CD14-positive monocyte (primary cell): Measurements from ENCODE around the genes WDR33 and UGGT1.

GRCh38 chr2:127076496-127077612 is 30.1 kb downstream of the BIN1 start:
- CAGE, long polyA plus RNA = no peak

GRCh38 chr2:127080288-127081443 is 26.3 kb downstream of the BIN1 start:
- CAGE, long polyA plus RNA = no peak

GRCh38 chr2:127085055-127085661 is 21.8 kb downstream of the BIN1 start:
- CAGE, long polyA plus RNA = no peak

DNA sequence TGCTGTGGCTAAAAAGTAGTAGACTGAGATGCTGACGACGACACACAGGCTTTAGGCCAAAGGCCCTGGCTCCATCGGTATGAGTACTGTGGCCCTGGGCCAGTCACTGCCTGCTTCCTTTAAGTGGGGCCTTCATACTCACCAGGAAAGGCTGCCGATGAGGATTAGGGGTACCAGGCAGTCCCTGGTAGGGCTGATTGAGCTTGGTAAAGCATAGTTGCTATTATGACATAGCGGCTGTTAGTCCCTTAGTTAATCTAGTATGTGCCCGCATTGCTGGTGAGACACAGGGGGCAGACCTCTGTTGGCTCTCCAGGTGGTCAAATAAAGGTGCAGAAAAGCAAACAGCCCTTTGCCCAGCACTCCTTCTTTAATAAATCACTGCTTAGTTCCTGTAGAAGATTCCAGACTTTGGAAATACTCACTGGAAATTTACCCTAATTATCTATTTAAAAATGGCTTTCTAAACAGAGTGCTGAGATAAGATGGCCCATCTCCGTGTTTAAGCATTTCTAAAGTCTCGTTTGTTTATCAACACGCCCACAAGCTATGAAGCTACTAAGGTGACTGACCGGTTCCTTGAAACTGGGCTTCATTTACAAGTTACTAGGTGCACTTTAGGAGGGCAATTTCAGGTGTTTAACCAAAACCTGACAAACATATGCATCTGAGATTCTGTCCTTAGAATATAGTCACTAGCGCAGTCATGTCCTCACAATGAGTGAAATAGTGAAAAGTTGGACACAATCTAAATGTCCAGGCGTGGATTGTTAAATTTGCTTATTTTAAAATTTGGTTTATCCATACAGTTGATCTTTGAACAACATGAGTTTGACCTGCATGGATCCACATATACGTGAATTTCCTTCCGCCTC is 8.7 kb upstream of the BIN1 start:
- CAGE, long polyA plus RNA = no peak

DNA sequence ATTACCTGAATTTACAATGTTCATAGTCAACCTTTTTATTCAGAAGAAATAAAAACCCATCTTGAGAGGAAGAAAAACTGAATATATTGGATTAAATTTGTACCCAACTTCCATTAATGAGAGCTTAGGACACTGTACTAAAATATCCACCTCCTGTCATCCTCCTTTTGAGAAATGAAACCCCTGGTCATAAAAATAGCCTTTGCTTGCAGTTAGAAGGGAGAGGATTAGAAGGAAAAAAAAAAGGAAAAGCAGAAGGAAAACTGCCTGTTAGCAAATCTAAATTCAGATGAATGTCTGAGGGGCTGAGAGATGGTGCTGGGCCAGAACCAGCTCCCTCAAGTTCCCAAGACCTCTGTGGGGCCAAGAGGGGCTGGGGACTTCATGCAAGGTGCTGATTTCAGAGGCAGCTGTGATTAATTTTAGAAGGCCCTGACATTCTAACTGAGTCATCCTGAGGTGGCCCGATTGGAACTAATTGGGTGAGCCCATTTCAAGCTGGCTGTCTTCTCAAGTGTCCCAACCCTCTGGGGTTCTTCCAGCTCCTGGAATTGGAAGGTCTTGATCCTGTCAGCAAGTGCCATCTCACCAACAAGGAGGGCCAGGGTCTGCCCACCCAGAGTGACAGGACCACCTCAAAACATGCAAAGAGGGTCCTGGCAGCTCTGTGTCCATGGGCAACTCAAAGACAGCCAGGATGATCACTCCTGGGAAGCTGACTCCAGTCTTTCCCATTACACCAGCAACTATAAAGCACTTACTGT is 38.5 kb upstream of the BIN1 start:
- CAGE, long polyA plus RNA = no peak

DNA sequence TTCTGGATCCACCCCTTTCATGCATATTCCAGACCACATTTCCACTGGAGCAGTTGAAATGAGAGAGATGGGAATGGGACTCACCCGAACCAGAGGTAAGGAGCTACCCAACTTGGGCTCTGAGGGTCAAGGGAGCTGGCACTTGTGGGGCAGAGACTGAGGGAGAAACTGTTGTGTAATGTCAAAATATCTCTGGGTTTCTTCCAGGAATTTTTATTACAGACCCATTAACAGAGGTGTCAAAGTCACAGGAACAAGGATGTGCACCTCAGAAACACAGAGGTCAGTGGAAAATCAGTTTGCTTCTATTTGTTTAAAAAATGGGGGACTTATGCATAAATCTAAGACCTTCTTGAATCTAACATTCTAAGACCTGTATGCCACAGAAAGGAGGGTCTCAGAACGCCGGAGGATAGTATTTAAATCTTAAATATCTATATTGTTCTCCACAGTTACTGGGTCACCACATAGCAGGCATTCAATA is 1.2 kb upstream of the MAP3K2 start:
- CAGE, long polyA plus RNA = no peak

- CAGE, long polyA plus RNA = no peak
Measured at GRCh38 chr2:127423434-127424070, 5.3 kb downstream of the PROC start.

GRCh38 chr2:127632477-127633143 is 13.3 kb upstream of the GPR17 start:
- CAGE, long polyA plus RNA = no peak

DNA sequence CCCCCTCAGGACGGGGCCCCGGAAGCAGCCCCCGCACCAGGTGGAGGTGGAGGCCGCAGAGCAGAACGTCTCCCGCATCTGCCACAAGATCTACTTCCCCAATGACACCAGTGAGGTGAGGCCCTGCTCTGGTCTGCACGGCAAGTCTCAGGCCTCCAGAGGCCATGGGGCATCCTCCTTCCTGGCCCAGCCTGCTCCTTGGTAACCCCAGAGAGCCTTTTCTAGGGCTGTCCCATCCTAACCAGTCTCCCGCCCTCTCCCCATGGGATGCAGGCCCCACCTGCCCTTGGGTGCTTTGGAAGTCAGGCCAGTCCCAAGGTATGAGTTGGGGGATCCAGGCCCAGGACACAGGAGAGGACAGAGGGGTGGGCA is 12.7 kb upstream of the GPR17 start:
- CAGE, long polyA plus RNA = no peak

DNA sequence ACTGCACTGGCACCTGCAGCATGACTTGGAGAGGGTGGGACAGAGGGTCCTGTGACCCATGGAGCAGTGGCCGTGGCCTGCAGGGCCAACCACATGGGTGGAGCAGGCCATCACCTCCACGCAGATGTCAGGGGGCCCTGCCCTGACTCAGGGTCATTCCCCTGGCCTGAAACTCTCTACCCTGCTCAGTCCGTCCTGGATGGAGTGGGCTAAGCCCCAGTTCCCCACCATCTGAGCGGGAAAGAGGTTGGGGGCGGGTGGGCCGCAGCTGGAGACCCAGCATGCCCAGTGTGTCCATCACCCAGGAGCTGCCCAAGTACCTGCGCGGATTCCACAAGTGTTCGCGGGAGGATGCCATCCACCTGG is 10.6 kb upstream of the GPR17 start:
- CAGE, long polyA plus RNA = no peak

- CAGE, long polyA plus RNA = no peak
Measured at GRCh38 chr2:127637384-127638260, 8.3 kb upstream of the GPR17 start.

DNA sequence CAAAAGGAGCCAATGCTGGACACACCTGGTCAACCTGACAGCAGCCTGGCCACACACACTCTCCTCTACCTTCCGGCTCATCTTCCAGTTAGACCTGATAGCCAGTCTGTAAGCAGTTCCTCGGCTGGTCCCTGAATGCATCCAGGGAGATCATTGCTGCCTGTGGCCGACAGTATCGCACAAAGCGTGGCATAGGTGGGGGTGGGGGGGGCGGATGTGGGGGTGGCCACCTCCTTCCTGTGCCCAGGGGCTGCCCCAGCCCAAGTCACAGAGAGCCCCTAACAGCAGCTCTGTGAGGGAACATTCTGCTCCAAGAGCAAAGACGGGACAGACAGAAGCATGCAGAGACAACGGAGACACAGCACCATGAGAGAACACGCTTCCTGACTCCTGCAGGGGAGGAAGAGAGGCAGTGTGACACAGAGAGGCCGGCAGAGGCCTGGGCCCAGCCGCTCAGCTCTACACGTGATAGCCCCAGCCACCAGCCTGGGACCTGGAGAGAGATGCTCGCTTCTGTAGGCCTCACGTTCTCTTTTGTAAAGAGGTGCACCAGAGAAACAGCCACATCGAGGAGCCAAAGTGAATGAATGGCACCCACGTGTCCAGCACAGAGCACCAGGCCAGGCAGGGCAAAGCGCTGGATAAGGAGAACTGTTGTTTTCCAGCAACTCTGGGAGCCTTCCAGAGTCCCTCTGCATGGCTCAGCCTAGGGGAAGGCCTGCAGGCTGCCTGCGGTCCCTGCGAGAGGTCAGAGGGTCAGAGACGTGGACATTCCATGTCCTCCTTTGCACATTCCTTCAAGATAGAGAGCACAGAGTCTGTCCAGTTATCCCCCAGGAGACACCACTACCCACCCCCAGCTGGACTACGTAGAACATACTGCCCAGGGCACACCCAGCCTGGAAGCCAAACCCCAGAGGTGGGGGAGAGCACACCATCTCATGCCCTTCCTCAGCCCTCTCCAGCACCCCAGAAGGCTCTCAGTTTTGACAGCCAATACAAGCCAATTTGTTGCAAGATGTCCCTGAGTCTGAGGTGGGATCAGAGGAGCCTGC is 14.3 kb downstream of the LIMS2 start:
- CAGE, long polyA plus RNA = no peak

DNA sequence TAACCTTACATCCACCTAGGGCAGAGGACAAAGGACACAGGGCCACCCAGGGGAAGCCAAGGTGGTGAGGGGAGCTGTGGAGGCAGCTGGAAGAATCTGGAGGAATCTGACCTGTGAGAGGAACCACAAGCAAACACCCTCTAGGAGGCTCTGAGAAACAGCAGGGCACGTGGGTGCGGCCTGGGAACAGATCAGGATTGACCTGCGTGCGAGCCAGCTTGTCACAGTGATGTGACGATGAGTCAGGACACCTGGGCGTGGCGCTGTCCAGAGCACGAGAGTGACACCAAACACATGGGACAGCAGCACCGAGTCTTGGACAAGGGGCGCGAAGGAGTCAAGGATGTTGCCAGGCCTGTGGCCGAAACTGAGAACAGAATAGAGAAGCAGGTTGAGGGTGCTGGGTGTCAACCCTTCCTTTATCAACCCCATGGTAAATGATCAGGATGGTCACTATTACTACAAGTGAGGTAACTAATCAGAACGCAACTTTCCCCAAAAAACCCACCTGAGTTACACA is 739 bp upstream of the SFT2D3 start:
- CAGE, long polyA plus RNA = no peak

DNA sequence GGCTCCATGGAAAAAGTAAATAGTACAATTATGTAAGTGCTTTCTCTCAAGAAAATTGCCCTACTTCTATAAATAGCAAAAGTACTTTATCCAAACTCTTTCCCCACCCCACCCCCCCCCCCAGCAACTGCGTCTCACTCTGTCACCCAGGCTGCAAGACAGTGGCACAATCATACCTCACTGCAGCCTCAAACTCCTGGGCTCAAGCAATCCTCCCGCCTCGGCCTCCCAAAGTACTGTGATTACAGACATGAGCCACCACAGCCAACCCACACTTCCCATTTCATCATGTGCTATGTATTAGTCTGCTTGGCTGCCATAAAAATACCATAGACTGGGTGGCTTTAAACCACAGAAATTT is 19.9 kb downstream of the WDR33 start:
- CAGE, long polyA plus RNA = no peak

GRCh38 chr2:127811088-127811879 is at the start of gene WDR33:
Gene WDR33, minus strand, starts transcription at chr2:127811171.
- CAGE, long polyA plus RNA = no peak

- CAGE, long polyA plus RNA = no peak
Measured at GRCh38 chr2:127847606-127848396, 10.2 kb downstream of the POLR2D start.

GRCh38 chr2:127862085-127862719 is 4.2 kb upstream of the POLR2D start:
- CAGE, long polyA plus RNA = no peak

GRCh38 chr2:128090951-128091463 is at the start of gene UGGT1:
Gene UGGT1, plus strand, starts transcription at chr2:128091200.
- CAGE, long polyA plus RNA = no peak

DNA sequence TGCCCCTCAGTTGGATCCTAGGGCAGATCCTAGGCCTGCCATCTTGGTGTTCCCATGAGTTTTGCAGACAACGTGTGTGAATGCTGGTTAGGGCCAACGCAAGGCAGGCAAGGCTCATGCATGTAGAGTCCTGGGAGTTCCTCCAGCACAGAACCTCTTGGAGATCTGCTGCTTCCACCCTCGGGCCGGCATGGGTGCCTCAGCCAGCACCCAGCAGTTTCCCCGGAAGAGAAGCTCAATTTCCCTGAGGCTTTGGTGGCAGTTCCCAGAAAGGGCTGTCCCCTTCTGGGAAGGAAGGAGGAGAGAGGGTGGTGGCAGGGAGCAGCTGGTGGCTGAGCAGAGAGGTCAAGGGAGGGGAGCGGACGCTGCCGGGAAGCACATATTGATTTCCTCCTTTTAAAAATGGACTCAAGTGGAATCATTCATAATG is 127.7 kb upstream of the HS6ST1 start:
- CAGE, long polyA plus RNA = no peak

- CAGE, long polyA plus RNA = no peak
Measured at GRCh38 chr2:128595069-128595580, 276.5 kb upstream of the HS6ST1 start.